Skeletal muscle cell (primary cell): ENCODE data around the genes TMEM214, TRIM54 and CCDC121.

GRCh38 chr2:26980984-26981442, 10.6 kb downstream of the MAPRE3 start:
- RRBS, result no CpG with 5 or more reads among the region's 4 CpGs

GRCh38 chr2:27032514-27033479, at the start of gene TMEM214:
TSS of gene TMEM214 (plus strand) at chr2:27032965.
- RRBS, result under 1% methylated on average over 24 of the region's 83 CpGs

- RRBS, result no CpG with 5 or more reads among the region's 11 CpGs
These were observed 5.2 kb downstream of the PREB start for GRCh38 chr2:27129070-27129836.

GRCh38 chr2:27281816-27282731, at the start of gene TRIM54:
TSS of gene TRIM54 (plus strand) at chr2:27282429.
- RRBS, result no CpG with 5 or more reads among the region's 11 CpGs

DNA sequence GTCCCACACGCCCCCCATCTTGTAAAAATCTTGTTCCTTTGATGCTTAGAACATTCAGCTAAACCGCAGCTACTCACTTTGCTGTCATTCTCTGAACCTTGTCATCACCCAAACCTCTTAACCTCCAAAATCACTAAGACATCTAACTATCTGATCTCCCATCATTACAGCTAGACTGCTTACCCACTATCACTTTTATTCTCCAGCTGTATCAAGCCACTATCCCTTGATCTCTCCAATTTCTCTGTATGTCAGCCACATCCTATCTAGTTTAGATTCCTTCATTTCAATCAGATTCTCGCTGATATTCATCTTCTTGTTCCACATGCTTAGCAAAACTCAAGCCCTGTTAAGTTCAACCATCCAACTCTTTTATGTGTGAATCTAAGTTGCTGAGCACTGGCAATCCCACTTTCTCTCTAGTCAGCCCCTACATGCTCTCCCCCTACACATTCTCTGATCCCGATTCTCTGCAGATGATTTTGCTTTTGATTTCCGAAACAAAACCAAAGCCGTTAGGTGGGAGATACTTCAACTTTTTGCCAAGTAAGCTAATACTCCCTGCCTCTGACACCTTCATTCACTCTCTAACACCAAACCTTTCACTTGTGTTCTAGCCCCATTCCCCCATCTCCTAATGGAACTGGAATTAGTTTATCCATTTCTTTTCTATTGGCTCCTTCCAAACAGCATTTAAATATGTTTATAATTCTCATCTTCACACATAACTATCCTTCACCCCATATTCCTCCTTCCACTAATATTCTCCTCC, 4.5 kb downstream of the GTF3C2 start:
- RRBS, result no CpG with 5 or more reads among the region's 6 CpGs

DNA sequence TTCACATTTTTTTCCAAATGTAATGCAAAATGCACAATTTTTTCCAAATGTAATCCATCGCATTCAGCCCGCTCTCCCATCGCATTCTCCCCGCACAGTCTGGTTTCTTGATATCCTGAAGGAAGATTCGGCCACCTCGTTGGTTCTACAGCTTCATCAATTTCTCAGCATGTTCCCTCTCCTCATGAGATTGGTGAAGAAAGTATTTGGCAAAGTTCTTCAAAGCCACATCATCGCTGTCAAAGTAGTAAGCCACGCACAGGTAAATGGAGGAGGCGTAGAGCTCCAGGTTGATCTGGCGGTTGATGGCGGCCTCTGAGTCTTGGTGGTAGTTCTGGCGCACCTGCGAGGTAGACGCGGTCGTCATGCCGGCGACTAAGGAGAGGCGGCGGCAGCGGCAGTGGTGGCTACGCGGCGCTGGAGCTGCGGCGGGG, 12.5 kb upstream of the ZNF513 start:
- RRBS, result no CpG with 5 or more reads among the region's 26 CpGs

GRCh38 chr2:27628328-27629148, at the start of gene CCDC121:
TSS of gene CCDC121 (minus strand) at chr2:27629012.
- RRBS, result 1% methylated on average over 3 of the region's 43 CpGs

DNA sequence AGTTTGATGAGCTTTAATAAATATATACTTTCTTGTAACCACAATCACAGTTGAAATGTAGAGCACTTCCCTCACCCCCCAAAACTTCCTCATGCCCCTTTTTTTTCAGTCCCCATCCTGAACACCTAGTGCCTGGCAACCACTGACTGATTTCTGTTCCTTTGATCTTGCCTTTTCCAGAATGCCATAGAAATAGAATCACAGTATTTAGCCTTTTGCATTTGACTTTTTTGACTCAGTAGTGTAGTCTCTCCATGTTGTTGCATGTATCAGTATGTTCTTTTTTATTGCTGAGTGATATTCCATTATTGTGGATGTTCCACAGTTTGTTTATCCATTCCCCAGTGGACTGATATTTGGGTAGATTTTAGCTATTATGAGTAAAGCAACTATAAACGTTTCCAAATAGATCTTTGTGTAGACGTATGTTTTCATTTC, 14.0 kb downstream of the SUPT7L start:
- RRBS, result no CpG with 5 or more reads among the region's 2 CpGs

GRCh38 chr2:27734990-27735984, 36.2 kb upstream of the MRPL33 start:
- RRBS, result 5% methylated on average over 24 of the region's 53 CpGs

GRCh38 chr2:27738453-27739021, 33.0 kb upstream of the MRPL33 start:
- RRBS, result no CpG with 5 or more reads among the region's 10 CpGs

GRCh38 chr2:27779684-27780747, 8.5 kb downstream of the MRPL33 start:
- RRBS, result no CpG with 5 or more reads among the region's 2 CpGs

DNA sequence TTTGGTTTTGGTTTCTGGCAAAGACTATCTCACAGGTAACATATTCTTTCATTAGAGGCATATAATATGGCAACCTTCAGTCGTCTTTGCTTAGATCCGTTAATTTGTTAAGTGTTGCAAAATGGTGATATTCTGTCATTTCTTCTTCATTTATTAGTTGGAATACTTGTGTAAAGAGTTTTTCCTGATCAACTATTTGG, 75.4 kb downstream of the BABAM2 start:
- RRBS, result no CpG with 5 or more reads among the region's 2 CpGs

DNA sequence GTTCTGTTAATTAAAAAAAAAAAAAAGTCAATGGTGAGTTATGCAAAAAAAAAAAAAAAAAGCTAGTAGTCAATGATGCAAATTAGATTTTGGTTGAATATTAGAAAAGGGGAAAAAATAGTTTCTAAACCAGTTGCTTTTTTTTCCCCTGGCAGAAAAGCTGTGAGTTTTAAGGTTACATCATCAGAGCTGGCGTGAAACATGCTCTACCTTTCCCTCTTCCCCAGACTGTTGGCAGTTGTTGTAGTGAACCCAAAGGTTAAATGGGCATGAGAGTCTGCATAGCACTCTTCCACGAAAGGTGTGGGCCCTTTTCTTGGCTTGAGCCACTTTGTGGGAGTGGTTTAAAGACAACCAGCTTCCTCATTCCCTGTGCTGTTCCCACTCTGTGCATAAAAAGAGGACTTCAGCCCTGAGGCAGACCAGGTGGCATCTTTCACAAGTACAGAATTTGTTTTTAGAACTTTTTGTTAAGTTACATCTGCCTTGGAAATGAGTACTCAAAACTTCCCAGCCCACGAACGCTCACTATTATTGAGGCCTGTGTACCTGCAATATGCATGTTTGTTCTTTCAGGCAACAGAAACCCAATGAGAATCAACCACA, 243.7 kb downstream of the BABAM2 start:
- RRBS, result no CpG with 5 or more reads among the region's 4 CpGs

- RRBS, result no CpG with 5 or more reads among the region's 7 CpGs
These were observed 207.5 kb upstream of the FOSL2 start for GRCh38 chr2:28185138-28185622.

GRCh38 chr2:28300696-28301583, 91.7 kb upstream of the FOSL2 start:
- RRBS, result no CpG with 5 or more reads among the region's 8 CpGs

DNA sequence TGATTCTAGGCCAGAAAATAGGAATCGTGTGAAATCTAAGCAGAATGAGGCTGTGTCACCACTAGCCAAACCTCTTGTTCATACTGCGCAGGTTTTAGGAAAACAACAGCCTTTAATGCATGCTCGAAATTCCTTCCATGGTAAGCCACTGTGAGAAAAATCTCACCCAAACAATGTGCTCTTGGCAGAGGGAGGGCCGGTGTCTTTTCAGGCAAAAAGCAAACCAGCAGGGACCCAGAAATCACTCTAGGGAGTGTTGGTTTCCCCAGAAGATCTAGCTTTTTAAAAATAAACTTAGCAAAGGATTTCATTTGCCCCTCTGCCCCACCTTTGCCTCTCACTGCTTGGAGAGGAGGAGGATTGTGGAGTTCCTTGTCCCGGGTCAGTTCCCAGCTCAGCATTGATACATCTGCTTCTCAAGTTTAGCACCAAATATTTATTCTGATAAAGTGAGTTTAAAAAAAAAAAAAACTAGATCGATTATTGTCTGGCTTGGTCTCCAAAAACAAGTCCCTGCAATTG, 71.1 kb upstream of the FOSL2 start:
- RRBS, result no CpG with 5 or more reads among the region's 6 CpGs

GRCh38 chr2:28328492-28328709, 64.3 kb upstream of the FOSL2 start:
- RRBS, result no CpG with 5 or more reads among the region's 3 CpGs

GRCh38 chr2:28346523-28347132, 46.0 kb upstream of the FOSL2 start:
- RRBS, result no CpG with 5 or more reads among the region's 7 CpGs

- RRBS, result no CpG with 5 or more reads among the region's 15 CpGs
These were observed 32.1 kb upstream of the FOSL2 start for GRCh38 chr2:28360445-28361081.

DNA sequence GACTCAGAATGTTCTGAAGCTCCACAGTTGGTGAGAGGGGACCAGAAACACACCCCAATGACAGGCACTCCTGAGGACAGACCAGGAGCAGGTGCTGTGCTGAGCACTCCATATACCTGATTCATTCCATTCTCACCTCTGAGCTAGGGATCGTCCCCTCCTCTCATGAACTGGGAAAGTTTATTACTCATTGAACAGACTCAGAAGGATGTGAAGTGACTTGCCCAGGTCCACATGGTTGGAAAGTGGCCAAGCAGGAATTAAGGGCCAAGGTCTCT, 25.2 kb upstream of the PLB1 start:
- RRBS, result no CpG with 5 or more reads among the region's 1 CpG